Colonic mucosa (tissue), 1 donor: ENCODE measurements around a stretch of chr14.

GRCh38 chr14:30692478-30692903 is 70.4 kb downstream of the SCFD1 start:
- PRO-cap = no peak

DNA sequence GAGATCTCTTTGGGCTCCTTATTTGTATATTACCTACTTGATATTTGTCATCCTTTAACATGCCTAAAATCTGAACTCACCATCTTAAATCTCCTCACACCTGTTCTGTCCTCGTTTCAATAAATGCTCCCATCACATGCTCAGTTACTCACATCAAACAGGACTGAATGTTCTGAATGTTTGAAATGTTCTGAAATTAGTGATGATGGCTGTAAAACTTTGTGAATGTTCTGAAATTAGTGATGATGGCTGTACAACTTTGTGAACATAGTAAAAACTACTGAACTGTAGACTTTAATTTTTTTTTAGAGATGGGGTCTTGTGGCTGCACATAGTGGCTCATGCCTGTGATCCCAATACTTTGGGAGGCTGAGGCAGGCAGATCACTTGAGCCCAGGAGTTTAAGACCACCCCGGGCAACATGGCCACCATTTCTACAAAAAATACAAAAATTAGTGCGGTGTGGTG is 34.6 kb downstream of the COCH start:
- PRO-cap = no peak

DNA sequence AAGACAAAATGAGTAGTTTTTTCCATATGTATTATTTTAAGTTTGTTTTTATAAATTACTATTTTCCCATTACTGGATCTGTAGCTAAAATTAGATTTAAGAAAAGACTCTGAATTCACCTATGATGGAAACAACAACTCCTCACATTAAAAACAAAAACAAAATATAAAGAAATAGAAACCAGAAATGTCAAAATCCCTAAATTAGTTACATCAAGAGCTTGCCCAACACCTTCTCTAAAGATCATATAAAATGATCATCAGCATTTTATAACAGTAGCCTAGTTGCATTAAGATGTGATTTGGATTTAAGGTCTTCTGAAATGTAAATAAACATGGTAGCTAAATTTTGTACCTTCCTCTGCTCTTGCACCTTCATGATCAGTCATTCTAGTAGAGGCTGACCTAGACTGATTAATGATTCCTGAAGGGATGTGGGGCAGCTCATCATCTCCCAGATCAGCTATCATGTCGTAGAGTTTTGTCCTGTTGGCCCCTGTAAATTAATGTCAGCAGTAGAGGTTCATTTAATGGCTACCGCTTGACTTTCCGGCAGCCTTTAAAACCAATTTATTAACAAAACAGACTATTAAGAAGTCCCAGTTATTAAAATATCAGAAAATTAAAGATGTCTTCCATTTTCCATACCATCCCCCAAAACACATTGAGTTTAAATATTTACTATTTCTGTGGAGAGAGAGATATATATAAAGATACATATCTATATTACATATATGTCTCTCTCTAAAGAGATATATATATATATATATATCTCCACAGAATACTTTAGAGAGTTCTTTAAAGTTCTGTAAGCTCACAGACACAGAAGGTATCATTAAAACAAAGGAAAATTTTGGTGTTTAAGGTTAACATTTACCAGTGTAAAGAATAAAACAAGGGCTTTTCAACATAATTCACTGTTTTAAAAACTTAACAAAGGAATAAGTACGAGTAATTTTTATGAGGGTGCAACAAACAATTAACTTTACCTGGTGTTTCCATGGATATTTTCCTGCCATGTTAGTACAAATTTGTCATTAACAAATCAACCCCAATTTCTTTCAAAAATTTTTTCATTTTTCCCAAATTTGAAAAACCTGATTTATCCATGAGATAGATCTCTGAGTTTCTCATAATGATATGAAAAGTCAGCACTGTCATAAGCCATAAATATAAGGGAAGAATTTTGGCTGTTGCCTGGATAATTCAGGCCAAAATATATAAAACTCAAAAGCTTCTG is 44.7 kb downstream of the COCH start:
- PRO-cap = no peak

GRCh38 chr14:30972118-30972674 is 53.3 kb upstream of the AP4S1 start:
- PRO-cap = no peak

DNA sequence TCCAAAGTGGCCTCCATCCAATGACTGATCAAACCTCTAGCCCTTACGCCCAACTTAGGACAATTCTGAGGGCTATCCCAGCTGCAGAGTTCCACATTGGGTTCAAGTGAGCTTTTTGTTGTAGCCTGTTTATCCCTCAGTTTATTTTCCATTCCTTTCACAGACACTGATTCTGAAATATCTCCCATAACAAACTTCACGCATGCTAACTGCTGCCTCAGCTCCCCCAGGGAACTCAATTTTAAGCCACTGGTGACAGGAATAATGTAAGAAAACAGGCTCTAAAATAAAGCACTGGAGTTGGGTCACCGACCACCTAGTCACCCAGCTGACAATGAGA is 29.5 kb upstream of the AP4S1 start:
- PRO-cap = no peak

DNA sequence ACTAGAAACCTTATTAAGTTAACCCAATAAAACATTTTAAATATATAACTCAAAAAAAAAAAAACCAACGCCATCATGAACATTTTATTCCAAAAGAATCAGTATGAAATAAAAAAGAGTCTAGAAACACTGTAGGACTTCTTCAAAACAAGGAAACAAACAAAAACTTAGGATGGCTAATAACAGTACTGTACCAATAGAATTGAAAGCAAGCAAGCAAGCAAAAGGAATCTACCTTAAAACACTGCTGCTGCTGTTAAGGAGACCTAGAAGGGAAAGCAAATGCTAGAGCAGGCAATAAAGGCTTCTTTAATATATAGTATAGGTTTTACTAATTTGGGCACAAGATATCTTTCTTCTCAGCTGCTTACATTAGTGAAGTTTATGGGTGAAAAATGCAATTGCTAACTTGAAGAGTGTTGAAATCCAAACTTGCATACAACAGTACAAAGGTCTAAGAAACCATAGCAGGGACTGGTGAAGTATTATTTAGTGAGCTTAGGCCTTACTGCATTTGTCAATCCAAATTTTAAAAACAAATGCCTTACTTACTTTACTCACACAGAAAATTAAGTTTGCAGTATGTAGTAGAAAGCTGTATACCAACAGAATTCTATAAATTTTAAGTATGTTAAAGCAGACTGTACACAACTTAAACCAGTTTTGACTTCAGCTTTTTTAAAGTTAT is 1.5 kb upstream of the AP4S1 start:
- PRO-cap = no peak

- PRO-cap = no peak
These were observed 86.3 kb downstream of the HECTD1 start for GRCh38 chr14:31121122-31121785.

DNA sequence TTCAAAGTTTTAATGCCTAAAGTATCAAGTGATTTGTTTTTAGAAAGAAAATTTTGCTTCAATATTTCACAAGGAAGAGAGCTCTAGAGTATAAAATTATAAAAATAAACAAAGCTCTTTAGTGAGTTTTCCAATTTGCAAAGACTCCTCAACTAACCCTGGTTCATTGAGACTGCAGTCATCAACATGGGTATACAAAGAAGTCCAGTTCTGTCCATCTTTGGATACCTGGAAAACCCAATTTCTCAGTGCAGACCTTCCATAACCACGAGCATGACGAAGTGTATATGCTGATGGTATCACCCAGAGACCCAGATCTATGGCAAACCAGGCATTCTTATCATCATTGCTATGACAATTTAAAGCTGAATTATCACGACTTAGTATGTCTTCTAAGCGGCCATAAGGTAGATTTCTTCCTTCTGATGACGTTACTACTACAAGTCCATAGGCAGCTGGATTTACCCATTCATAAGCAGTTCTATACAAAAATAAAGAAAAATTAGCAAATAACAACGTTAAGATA is 72.8 kb downstream of the HECTD1 start:
- PRO-cap = no peak

GRCh38 chr14:31263409-31264195 is 56.0 kb upstream of the HECTD1 start:
- PRO-cap = no peak

DNA sequence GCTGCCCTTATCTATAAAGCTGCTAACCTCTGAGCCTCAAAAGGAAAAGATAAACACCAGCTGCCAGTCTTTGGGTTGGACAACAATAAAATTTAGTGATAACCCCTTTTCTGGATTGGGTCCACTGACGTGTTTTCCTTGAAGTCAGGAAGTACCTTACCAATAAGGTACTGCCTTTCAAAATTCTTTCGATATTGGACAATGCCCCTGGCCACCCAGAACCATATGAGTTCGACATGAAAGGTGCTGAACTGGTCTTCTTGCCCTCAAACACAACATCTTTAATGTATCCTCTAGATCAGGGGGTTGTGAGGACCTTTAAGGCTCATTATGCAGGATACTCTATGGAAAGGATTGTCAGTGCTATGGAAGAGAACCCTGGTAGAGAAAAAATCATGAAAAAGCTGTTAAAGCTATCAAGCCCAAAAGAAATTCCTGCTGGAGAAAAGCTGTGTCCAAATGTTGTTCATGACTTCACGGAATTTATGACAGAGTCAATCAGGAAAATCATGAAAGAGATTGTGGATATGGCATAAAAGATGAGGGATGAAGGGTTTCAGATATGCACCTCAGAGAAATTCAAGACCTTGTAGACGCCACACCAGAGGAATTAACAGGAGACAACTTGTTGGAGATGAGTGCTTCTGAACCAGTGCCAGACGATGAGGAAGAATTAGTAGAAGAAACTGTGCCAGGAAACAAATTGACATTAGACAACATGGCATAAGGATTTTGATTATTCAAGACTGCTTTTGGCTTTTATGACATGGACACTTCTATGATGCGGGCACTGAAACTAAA is 129.2 kb downstream of the NUBPL start:
- PRO-cap = no peak

GRCh38 chr14:31877072-31877801 is 199.9 kb upstream of the ARHGAP5 start:
- PRO-cap = no peak

DNA sequence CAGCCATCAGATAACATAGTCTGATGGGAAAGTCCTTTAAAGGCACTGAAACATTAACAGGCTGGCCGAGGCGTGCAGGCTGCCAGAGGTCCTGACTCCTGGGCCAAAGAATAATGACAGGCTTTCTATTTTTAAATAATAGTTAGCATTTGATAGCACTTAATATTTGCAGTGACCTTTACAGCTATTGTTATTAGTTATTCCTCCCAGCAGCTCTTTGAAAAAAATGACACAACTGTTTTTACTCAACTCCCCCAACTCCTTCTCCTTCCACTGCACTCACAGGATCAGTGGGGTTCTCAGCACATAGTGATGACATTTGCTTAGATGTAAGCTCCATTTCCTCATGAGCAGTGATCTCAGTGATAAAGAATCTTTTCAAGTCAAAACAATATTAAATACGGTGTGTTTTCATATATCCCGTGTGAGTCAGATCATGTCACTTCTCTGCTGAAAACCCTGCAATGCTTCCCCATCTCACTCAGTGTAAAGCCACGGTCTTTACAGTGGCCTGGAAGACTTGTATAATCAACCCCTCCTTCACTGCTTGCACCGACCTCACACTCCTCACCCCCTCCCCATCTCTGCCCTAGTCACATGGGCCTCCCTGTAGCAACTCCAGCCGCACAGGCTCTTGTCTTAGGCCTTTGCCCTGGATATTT is 149.9 kb upstream of the ARHGAP5 start:
- PRO-cap = no peak

DNA sequence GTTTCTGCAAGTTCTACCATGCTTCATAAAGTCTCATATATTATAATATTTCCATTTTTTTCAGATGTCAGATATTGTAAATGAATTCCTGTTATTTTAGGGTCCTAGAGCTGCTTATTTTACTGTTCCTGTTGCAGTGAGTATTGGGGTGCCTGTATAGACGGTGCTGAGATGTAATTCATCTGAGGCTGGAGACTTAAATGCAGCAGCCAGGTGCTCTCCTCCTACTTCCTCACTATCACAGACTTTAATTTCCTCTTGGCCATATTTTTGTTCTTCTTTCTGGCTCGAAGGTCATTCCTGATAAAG is 141.9 kb upstream of the ARHGAP5 start:
- PRO-cap = unidirectional peak, minus-strand start at position 234 of the sequence

DNA sequence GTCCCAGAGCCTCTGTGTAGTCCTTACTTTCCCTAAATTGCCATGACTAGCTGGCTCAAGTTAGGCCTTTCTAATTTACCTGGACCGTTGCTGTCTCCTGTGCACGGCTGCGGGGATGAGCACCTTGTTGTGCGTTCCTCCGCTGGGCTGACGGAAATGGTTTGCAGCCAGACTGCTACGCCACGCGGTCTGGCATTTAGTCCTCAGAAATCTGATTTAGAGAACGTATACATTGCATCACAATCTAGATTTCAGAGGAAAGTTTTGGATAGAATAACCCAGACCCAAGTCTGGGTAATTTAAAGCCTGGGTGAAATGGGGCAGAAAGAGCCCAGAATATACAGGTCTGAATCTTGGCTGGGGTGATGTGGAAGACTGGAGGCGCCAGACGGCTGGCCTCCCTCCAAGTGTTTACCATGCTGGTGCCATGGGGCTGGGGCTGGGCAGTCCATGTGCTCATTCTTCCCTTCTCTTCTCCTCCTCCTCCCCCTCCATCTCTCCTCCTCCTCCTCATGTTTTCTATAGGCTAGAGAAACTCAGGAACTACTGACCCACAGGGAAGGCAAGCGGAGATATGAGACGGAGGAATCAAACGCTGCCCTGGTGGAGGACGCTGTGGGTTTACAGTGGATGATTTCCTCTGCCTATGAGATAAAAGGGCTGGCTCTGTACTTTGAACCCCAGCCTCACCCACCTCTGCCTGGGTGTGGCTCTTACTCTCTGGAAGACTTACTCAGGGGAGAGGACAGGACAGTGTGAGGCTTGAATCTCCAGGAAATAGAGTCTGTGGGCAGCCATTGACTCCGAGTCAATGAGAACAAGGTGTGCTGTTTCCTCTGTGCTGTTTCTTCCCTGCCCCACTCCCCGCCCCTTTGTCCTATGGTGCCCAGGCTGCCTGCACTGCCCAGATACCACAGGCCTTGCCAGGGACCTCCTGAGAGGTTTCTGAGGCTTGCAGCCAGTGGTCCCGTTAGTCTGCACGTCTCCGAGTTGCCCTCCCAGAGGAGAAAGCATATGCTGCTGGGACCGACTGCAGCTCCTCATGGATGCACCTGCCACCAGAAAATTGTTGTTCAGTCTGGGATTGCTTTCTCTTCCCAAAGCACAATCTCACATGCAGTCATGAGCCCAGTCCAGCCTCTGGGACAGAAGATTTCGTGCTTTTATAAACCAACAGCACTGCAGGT is 132.8 kb upstream of the ARHGAP5 start:
- PRO-cap = bidirectional peak, plus-strand start at position 732 of the sequence, minus-strand start at position 625 of the sequence

DNA sequence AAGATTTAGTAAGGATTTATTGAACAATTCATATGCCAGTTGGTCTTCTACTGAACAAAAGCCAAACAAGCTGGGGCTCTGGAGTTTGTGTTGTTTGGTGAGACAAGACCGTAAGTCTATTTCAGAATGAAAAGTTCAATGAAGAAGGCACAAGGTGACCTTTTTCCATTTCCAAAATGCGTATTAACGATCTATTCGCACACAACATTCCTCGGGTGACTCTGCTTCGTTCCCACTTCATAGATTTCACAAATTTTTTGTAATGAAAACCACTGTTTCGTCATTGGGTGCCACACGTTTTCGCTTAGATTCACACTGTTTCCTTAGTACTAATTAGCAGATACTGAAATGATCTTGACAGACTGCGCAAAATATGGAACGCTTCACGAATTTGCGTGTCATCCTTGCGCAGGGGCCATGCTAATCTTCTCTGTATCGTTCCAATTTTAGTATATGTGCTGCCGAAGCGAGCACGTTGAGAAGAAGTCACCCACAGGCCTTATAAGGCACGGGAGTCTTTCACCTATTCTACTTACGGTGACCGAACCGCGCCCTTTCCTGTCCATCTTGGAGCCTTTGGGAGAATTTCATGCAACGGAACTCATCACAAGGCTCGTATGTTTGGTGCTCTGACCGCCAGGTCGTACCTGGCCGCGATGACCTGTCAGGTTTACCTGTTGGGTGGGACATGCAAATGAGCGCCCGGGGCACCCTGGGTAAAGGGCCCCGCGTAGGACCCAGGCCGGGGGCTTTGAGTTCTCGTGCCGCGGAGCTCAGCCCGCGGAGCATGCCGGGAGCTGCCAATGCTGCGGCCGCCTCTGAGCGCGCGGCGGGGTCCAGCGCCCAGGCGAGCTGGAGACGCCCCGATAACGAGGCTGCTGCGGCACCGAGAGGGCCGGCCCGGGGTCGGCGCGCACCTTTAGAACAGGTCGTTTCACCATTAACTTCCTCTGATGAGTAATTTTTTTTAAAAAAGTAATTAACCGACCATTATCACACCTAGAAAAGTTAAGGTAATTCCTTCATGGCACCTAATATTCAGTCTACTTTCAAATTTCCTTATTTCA is 126.0 kb upstream of the AKAP6 start:
- PRO-cap = unidirectional peak, plus-strand start at position 803 of the sequence

DNA sequence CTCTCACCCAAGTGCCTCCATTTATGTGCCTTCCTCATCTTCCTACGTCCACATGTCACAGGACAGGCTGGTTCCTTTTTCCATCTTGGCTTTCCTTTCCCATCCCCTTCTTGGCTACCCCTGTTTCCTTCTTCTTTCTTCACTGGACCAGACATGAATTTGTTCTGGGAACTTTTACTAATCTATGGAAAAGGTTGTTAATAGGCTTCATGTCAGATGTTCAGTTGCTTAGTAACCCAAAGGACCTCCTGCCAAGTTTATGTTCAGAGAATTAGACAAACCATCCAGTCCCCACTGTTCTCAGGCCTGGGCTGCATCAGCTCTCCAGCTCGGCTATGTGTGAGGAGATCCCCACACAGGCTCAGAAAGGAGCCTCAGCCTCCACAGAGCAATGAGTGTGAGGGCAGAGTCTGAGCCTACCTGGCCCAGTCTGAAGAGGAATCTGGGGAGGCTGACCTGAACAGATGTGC is 78.0 kb downstream of the AKAP6 start:
- PRO-cap = no peak

- PRO-cap = no peak
These were observed 245.0 kb downstream of the AKAP6 start for GRCh38 chr14:32574056-32574488.

DNA sequence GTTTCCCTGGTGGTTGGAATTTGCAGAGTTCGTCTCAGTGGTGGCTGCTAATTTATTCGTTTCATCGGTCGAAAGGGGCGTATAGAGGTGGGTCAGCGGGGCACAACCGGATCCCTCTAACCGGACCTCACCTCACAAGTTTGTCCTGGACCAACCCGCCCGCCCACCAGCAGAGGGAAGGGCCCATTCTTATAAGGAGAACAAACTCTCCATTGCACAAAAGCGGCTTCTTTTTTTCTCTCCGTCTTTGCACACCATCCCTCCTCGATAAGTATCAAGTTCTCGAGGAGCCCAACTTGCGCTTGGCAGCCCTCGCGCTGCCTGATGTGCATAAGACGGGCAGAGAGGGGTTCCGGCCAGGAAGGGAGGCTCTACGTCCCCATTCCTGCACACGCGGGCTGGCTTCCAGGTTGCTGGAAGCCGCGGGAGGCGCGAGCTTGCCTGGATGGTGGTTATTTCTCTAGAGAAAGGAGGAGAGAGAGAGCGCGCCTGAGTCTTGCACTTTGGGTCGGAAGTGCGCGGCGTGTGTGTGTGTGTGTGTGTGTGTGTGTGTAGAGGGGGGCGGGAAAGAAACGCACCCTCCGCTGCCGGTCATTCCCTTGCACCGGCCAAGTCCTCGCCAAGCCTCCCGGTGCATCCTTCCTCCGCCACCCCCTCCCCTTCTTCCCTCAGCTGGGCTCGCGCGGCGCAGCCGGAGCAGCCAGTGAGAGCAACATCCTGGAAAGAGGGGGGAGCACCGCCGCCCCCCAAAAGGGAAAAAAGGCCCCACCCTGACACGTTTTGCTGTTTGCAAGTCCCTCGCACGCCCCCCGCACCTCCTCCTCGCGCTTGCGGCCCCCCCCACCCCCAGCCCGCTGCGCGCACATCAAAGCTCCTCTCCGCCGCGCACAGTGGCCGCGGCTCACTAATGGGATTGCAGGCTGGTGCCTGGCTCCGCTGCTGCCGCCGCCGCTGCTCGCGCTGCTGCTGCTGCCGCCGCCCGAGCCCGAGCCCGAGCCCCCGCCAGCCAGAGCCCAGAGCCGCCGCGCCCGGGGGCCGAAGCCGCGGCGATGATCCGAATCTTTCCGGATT is 4.5 kb upstream of the NPAS3 start:
- PRO-cap = no peak

GRCh38 chr14:32937539-32937996 is 1.1 kb upstream of the NPAS3 start:
- PRO-cap = no peak

DNA sequence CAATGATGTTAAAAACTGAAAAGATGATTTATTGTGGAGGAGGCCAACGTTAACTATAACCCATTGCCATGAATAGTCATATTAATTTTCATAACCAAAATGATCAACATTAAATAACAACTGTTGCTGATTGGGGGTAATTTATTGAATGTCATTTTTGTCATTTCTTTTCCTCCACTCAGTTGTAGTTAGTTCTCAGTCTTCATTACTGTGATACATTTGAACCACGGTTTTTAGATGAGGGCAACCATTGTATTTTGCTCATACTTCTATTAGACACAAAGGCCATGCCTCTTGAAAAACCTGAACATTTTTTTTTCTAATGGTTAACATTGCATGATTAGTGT is 105.4 kb downstream of the NPAS3 start:
- PRO-cap = no peak